Cardiac ventricle fibroblast (primary cell): ENCODE data around the gene IMPA2.

GRCh38 chr18:9757606-9758480 lies 49.7 kb downstream of the RAB31 start:
- RAMPAGE, long total RNA = no peak

DNA sequence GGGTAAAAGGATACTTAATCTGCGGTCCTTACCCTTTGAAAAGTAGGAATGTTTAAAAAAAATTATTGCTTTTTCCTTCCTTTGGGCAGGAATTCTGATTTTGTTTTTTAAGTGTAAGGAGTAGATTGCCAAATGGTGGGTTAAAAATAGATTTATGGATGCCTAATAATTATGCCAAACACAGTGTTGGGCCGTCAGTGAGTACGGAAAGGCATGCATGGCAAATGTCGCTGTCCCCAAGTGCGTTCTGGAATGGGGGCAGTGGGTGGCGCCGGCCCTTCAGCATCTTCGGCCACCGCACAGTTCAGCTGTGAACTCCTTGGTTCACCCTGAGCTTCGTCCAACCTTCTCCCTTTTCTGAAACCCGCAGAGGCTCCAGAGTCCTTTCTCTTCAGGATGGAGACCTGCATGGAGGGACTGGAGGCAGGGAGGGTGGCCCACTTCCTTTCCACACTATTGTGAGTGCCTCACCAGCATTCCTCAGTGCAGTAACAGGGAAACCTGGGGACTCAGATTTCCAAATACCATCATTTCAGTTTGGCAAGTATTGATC lies 74.8 kb upstream of the TXNDC2 start:
- RAMPAGE, long total RNA = no peak

DNA sequence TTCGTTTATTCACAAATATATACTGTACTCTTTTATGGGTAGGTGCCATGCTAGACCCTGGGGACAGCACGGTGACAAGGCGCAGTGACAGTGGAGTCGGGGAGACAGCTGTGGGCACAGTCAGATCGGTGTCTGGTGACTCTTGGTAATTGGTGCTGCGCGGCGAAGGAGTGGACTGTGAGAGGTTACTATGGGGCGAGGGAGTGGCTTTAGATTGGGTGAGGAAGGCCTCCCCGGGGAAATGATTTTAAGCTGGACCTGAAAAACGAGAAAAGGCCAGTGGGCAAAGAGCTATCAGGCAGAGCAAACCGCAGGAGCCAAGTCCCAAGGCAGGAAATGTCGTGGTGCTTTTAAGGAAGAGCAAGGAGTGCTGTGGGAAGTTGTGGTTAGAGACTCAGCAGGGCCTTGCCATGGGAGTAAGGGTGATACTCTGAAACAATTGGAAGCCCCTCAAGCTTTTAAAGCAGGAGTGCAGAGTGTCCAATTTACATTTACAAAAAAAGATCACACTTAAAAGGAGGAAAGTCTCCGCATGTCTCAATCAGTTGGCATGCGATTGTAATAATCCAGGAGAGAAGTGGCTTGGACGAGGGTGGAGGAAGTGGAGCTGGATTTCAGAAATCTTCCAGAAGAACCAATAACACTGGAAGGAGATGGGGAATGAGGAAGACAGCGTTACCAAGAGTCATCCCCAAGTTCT lies 36.1 kb upstream of the TXNDC2 start:
- RAMPAGE, long total RNA = no peak

DNA sequence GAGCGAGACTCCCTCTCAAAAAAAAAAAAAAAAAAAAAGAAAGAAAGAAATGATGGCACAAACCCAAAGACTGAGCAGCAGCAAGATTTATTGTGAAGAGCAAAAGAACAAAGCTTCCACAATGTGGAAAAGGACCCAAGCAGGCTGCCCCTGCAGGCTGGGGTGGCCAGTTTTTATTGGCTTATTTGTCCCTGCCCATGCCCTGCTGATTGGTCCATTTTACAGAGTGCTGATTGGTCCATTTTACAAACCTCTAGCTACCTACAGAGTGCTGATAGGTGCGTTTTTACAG lies 1.6 kb upstream of the VAPA start:
- RAMPAGE, long total RNA = no peak

- RAMPAGE, long total RNA = no peak
These were observed 42.9 kb downstream of the VAPA start for GRCh38 chr18:9956567-9957211.

DNA sequence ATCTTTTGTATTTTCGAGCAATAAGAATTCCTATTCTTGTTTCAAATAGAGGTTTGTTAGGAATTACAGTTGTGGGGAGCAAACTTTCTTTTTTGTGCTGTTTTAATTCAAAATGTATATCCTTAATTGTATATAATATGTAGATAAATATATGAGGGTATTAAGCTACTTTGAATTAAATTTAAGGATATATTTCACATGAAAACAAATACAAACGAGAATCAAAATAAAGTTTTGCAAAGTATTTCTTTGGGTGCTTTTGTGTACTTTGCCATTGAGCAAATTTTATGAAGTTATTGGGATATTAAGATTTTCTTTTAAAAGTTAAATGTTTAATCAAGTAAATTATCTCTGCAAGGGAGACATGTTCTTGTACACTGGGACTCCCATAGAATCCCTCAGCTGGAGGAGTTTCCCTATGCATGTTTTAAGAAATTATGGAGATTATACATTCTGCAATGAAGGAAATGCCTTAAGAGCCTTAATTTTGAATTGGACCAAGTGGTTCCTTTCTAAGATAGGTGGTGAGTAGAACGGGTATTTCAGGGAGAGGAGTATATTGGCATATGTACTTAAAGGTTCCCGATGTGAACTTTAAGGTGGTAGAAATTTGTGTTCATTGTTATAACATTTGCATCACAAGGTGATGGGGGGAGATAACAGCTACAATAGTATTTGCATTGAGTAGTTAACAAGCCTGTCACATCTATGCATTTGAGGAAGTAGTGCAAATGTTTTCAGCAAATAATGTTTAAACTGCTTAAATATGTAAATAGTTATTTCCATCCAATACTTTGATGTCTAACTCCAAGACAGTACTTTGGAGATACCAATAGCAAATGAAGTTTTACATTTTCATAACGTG lies 46.2 kb downstream of the VAPA start:
- RAMPAGE, long total RNA = no peak

- RAMPAGE, long total RNA = no peak
These were observed 121.6 kb downstream of the VAPA start for GRCh38 chr18:10035399-10035881.

GRCh38 chr18:10298209-10298683 lies 156.2 kb upstream of the APCDD1 start:
- RAMPAGE, long total RNA = no peak

GRCh38 chr18:10449935-10450423 lies 4.5 kb upstream of the APCDD1 start:
- RAMPAGE, long total RNA = no peak

GRCh38 chr18:10660327-10660879 lies 134.6 kb downstream of the NAPG start:
- RAMPAGE, long total RNA = no peak

DNA sequence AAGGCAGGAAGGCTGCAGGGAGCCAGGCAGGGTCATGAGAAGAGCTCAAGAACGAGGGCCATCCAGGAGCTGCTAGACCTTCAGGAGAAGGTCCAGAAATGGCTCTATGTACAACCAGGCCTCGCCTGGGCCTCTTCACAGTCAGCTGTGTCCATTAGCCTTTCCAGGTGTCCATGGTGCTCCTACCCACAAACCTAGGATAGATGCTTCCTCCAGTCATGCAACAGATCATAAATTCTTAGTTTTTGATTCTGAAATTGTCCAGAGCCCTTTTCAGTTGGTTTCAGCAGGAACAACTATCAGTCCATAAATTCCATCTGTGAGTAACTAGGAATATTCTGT lies 92.8 kb downstream of the PIEZO2 start:
- RAMPAGE, long total RNA = no peak

DNA sequence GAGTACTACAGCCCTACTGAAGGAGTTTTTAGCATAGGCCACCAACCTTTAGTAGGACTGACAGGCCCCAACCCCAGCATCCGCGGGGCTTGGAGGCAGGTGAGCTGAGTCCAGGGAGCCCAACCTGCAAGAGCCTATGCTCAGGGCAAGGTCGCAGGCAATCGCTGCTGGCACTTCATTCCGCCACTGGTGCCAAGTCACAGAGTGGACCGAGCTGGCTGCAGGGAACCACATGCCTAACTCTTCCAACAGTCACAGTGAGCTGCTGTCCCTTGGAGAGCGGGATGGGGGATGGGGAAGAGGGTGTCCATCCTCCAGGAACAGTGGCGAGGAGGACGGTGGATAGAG lies 2.9 kb downstream of the PIEZO2 start:
- RAMPAGE, long total RNA = no peak

DNA sequence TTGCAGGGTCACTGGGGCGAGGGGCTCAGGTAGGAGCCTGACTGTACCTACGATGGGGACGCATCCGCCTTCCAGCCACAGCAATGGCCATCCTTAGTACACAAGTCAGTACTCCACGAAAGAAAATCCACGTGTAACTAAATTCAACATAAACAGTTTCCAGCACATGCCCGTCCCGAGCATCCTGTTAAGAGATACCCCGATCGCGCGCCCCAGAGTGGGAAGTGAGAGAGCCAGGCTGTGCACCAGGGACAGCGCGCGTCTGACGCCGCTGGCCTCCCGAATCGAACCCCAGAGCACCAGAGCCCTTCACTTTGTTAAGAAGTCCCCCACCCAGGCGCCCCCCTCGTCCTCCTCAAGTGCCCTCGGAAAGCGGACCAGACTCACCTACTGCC lies 1.2 kb downstream of the PIEZO2 start:
- RAMPAGE, long total RNA = no peak

- RAMPAGE, long total RNA = no peak
These were observed 25.9 kb upstream of the PIEZO2 start for GRCh38 chr18:11175316-11175573.

DNA sequence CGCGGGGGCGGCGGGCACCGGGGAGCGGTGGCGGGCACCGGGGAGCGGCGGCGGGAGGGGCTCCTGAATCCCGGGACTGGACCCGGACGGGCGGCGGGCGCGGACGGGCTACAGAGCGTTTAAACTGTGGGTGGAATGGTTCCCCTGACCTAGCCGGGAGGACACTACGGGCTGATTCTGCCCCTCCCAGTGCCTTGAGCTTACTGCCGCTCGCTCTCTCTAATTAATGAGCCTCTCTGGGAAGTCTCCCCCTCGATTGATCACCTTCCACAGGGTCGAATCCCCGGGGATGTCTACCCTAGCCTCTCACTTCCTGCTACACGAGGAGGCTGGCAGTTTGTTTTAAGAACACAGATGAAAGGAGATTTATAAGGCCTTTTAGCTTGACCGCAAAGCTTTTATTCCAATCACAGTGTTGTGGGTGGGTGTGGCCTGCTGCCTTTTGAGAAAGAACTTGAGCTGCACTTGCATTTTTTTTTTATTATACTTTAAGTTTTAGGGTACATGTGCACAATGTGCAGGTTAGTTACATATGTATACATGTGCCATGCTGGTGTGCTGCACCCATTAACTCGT lies 1.0 kb downstream of the GNAL start:
- RAMPAGE, long total RNA = no peak

DNA sequence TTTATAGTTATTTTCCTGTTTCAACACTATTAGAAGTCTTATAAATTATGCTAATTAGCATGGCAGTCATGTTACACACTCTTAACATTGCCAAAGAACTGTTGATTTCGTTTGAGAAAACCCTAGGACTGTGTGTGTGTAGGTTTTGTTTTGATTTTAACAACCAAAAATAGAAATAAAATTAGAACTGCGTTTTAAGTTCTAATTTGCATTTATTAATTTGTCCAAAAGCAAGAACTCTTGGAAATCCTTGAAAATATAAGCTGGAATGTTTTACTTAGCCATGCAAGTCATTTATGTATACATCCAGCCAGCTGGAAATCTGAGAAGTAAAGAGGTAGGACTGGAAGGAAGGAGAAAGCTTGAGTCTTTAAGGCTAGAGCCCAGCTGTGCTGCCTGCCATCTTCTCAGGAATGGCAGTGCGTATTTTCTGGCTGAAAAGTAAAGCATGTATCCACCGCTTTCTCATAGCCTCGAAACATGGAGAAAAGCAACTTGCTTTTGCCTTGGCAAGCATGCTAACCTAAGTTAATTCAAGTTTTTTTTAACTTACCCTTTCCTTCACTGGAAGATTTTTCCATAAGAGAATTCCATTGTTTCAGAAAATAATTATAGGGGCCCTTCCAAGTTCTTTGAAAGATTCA lies 1.8 kb downstream of the CHMP1B start:
- RAMPAGE, long total RNA = no peak

DNA sequence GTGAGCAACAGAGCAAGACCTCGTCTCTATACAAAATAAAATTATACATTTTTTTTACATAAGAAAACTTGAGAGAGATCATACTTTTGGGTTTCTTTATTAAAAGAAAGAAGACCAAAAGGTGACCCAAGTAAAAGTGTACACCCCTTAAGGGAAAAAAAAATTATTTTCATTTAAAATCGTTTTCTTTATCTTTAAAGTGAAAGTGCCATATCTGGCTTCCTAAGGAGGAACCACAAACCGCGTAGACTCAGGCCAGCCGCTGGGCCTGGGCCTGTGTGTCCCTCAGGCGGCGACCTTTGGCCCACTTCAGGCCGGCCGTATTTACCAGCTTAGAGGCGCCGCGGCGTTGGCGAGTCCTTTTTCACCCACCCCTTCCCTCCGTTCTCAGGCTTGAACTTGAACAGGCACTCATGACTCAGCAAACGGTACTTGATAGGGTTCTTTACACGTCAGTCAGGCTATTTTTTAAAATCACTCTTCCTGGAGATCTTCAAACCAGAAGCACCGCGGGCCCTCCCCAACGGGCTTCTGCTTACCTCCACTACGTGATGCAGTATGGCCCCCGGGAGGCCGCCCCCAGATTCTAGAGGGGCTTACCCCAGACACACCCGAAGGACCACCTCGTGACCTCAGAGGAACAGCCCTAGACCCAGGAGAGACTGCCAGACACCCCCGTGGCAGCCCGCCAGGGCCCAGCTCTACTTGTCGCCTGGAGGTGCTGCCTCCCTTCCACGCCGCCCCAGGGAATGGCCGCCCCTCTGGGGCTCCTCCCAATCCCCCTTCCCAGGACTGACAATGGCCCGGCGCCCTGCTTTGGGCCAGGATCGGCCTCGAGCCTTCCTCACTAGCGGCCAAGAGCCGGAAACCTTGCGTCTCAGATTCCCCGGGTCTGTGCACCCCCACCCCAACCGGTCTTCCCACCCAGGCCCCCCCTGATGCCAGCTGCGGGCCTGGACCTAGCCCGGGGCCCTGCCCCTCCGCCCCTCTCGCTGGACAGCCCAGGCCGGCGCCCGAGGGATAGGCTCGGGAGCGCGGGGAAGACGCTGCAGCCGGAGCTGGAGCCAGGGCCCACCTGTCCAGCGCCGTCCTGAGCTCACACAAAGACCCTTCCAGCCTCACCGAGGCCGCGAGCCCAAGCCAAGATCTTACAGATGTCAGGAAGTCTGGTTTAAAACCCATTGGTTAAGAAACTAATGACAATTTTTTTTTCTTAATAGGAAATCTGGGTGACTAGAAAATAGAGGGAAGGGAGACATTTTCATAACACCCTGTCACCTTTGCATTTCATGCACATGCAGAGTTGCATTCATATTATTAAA lies 33.8 kb upstream of the IMPA2 start:
- RAMPAGE, long total RNA = no peak

DNA sequence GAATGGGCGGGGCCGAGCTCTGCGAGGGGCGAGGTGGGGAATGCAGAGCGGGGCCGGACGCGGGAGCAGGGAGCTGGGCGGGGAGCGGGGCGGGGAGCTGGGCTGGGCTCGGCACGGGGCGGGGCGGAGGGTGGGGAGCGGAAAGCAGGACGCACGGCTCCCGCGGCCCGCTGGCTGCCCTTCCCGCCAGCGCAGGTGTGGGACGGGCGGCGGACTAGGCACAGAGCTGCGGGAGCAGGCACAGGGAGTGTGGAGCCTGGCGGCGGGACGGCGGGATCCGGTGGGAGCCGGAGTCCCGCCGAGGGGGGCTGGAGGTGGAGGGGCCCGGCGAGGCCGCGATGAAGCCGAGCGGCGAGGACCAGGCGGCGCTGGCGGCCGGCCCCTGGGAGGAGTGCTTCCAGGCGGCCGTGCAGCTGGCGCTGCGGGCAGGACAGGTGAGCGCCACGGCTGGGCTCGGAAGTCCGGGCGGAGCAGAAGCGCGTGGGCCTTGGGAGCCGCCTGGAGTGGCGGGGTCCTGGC lies at the start of gene IMPA2:
Gene IMPA2 (plus strand): TSS at position 176 of the 519 bp plus-strand sequence.
- RAMPAGE, long total RNA = no peak

DNA sequence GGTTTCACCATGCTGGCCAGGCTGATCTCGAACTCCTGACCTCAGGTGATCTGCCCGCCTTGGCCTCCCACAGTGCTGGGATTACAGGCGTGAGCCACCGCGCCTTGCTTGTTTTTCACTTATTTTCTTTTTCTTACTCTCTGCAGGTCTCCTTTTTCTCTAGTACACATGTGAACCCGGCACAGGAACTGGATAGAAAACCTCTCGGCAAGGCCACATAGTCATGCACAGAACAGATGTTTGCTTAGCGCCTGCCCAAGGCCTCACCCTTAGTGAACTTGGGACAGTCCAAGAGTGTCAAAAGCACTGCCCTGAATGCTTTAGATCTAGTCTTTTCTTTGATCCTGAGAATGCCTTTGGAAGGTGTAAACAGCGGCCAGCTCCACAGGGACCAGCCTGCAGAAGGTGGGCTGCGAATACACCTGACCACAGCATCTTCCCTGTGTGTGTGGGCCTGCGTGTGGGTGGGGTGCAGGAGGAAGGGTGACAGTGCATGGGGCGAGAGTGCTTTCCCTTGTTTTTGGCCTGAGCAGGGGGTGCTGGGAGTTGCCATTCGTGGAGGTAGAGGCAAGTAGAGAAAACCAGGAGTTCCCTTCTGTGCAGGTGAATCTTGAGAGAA lies 27.0 kb downstream of the IMPA2 start:
- RAMPAGE, long total RNA = no peak

DNA sequence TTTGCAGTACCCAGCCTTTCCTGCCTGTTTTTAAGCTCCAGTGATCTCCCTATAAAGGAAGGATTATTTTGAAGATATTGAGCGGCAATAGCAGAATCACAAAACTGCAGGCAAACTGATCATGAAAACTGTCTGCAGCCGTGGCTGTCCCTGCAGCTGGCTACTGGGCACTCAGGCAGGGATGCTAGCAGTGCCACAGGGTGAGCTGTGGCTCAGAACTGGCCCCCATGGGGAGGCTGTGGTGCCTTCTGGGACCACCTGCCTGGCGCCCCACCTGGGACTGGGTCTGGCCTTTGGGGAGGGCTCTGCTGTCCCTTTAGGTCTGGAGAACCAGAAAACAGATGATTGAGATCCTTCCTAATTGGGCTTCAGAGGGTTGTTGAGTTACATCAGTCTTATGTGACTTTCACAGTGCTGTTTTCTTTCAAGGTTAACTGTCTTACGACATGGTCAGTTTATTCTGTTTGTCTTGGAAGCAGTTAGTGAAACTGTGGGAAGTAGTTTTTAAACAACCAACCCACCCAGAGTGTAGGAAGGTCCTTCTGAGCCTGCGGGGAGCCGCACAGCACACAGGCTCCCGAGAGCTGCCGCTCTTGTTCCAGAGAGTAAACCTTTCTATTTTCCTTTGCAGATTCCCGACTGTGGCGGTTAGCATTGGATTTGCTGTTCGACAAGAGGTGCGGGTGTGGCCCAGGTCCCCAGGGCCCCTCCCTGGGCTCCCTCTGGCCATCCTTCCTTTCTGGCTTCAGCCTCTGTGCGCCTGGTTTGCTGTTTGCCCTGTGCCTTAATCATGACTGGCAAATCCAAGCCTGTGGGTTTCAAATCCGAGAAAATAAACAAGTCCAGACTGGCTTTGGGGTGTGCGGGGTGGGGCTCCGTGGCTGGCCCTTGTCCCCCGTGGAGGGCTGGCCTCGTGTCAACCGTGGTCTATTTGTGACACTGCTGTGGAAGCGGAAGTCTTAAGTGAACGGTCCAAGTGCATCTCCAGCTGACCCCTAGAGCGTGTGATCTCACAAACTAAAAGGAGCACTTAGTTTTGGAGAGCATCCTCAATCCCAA lies 30.6 kb downstream of the IMPA2 start:
- RAMPAGE, long total RNA = no peak